ENCODE data around the gene DSCAML1.

DNA sequence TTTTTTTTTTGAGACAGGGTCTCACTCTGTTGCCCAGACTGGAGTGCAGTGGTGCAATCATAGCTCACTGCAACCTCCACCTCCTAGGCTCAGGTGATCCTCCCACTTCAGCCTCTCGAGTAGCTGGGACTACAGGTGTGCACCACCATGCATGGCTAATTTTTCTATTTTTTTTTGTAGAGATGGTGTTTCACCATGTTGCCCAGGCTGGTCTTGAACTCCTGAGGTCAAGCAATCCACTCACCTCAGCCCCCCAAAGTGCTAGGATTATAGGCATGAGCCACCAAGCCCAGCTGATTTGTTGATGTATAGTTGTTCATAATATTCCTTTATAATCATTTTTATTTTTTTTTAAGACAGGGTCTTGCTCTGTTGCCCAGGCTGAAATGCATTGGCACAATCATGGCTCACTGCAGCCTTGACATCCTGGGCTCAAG, 110.5 kb upstream of the APOA1 start:
- RAMPAGE, long total RNA: no peak
- RRBS, 2 experiments: no CpG with 5 or more reads among the region's 1 CpG
CAGE:
- cytosol, long polyA minus RNA: no peak
- cytosol, long polyA plus RNA: no peak
- long polyA plus RNA: no peak
- nucleolus, long total RNA: no peak
- nucleus, long polyA plus RNA: no peak
- nucleus, long total RNA: no peak

GRCh38 chr11:116992990-116994374, 104.7 kb downstream of the SIK3 start:
- RAMPAGE, long total RNA: no peak
- RRBS, 2 experiments: no CpG with 5 or more reads among the region's 8 CpGs
CAGE:
- cytosol, long polyA minus RNA: no peak
- cytosol, long polyA plus RNA: no peak
- long polyA plus RNA: no peak
- nucleolus, long total RNA: no peak
- nucleus, long polyA plus RNA: no peak
- nucleus, long total RNA: no peak

- RAMPAGE, long total RNA: no peak
- RRBS, 2 experiments: no CpG with 5 or more reads among the region's 6 CpGs
CAGE:
- cytosol, long polyA minus RNA: no peak
- cytosol, long polyA plus RNA: no peak
- long polyA plus RNA: no peak
- nucleolus, long total RNA: no peak
- nucleus, long polyA plus RNA: no peak
- nucleus, long total RNA: no peak
Measured at GRCh38 chr11:117020786-117021719, 77.2 kb downstream of the SIK3 start.

DNA sequence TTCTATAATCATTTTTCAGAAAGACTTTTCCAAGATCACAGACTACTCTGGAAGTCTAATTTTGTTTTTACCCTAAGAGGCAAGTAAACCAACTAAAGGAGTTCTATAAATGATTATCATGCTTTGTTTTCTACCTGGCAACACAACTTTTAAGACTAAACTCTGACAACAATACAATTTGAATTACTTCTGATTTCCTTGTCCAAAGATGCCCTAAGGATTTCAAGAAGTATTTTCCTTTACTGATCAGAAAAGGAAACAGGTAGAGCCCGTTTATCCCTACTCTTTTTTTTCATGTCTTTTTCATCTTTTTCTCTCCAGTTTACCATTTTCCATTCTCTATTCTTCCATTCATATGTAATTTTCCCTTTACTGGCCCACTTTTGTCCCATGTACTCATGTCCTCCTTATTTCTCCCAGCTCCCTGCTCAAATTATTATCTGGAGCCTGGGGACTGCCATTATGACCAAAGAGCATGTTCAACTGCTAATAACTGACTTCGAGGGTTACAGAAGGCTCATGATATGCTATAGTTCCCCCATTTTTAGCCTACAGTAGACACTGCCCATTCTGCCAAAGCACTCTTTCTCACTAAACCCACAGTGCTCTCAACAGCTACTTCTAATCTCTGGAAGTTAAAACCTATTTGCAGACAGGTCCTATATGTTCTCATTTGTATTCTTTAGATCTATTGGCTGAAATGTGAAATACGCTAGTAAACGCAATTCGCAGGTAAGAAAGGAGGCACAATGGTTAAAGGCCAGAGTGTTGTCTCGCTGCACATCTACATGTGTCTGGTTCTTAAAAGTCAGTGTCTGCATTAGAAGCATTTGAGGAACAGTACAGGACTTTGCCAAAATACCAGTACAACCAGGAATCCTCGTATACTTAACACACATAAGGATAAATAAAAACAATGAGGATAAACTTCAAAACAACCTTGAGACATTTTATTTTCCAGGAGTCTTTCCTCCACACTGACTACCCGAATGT, 56.3 kb downstream of the SIK3 start:
- RAMPAGE, long total RNA: no peak
- RRBS, 2 experiments: no CpG with 5 or more reads among the region's 8 CpGs
CAGE:
- cytosol, long polyA minus RNA: no peak
- cytosol, long polyA plus RNA: no peak
- long polyA plus RNA: no peak
- nucleolus, long total RNA: no peak
- nucleus, long polyA plus RNA: no peak
- nucleus, long total RNA: no peak

GRCh38 chr11:117071029-117071887, 27.0 kb downstream of the SIK3 start:
- RAMPAGE, long total RNA: no peak
- RRBS, 2 experiments: no CpG with 5 or more reads among the region's 4 CpGs
CAGE:
- cytosol, long polyA minus RNA: no peak
- cytosol, long polyA plus RNA: no peak
- long polyA plus RNA: no peak
- nucleolus, long total RNA: no peak
- nucleus, long polyA plus RNA: no peak
- nucleus, long total RNA: no peak

GRCh38 chr11:117082690-117083523, 15.3 kb downstream of the SIK3 start:
- RAMPAGE, long total RNA: no peak
- RRBS, 2 experiments: no CpG with 5 or more reads among the region's 7 CpGs
CAGE:
- cytosol, long polyA minus RNA: no peak
- cytosol, long polyA plus RNA: no peak
- long polyA plus RNA: no peak
- nucleolus, long total RNA: start-site peak on the minus strand at chr11:117082883-117082893, 19 reads; start-site peak on the minus strand at chr11:117082980-117082997, 34 reads; start-site peak on the minus strand at chr11:117083160-117083181, 18 reads
- nucleus, long polyA plus RNA: no peak
- nucleus, long total RNA: no peak

DNA sequence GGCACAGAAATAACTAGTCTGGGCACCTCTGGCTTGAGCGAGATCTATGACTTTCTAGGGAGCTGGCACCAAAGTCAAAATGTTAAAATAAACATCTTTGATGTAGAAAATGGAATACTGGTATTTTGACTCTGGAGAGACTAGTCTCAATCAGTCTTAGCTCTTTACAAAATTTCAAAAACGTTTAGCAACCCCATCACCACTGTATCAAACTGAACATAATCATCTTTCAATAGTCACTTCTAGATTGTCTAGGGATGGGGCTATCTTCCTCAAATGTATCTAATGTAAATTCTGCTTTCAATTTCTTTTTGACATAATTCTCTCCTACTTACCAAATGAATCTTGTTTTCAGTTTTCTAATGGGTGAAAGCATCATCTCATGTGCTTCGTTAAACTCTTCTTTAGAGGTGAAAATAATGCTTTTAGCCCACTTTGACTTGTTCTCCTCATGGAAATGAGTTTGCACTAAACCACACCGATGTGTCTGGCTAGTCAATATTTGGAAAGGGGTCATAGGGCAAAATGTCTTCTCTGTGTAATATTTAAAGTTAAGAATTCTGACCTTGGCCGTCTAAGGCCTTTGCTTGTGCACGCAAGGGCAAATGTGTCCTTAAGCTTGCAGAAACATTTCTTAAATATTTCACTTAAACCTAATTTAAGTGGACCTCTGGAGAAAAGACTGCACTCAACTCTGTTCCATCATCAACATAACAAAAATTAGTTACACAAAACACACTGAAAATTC, 5.2 kb downstream of the SIK3 start:
- RAMPAGE, long total RNA: no peak
- RRBS, 2 experiments: no CpG with 5 or more reads among the region's 6 CpGs
CAGE:
- cytosol, long polyA minus RNA: no peak
- cytosol, long polyA plus RNA: no peak
- long polyA plus RNA: no peak
- nucleolus, long total RNA: no peak
- nucleus, long polyA plus RNA: no peak
- nucleus, long total RNA: no peak

GRCh38 chr11:117095411-117096345, 2.5 kb downstream of the SIK3 start:
- RAMPAGE, long total RNA: no peak
- RRBS, 2 experiments: no CpG with 5 or more reads among the region's 10 CpGs
CAGE:
- cytosol, long polyA minus RNA: no peak
- cytosol, long polyA plus RNA: no peak
- long polyA plus RNA: no peak
- nucleolus, long total RNA: no peak
- nucleus, long polyA plus RNA: no peak
- nucleus, long total RNA: no peak

- RAMPAGE, long total RNA: no peak
- RRBS, 2 experiments: no CpG with 5 or more reads among the region's 10 CpGs
CAGE:
- cytosol, long polyA minus RNA: no peak
- cytosol, long polyA plus RNA: no peak
- long polyA plus RNA: no peak
- nucleolus, long total RNA: no peak
- nucleus, long polyA plus RNA: no peak
- nucleus, long total RNA: no peak
Measured at GRCh38 chr11:117170182-117170977, 8.2 kb upstream of the SIDT2 start.

GRCh38 chr11:117182482-117182730, 3.9 kb downstream of the SIDT2 start:
- RAMPAGE, long total RNA: no peak
- RRBS, 2 experiments: no CpG with 5 or more reads among the region's 3 CpGs
CAGE:
- cytosol, long polyA minus RNA: no peak
- cytosol, long polyA plus RNA: no peak
- long polyA plus RNA: no peak
- nucleolus, long total RNA: no peak
- nucleus, long polyA plus RNA: no peak
- nucleus, long total RNA: no peak

DNA sequence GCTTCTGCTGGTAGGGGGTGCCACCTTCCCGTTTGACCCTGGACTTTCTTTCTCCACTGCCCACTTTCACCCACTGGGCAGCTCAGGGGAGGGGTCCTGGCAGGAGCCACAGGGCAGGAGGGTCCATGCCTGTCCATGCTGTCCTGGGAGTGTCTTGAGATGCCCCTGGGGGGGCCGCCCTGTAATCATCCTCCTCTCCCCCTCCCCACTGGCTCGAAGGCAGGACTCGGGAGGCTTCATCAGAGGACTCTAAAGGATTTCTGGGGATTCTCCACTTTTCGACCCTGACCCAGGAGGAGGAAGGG, 1.1 kb downstream of the TAGLN start:
- RAMPAGE, long total RNA: no peak
- RRBS, 2 experiments: no CpG with 5 or more reads among the region's 5 CpGs
CAGE:
- cytosol, long polyA minus RNA: no peak
- cytosol, long polyA plus RNA: no peak
- long polyA plus RNA: no peak
- nucleolus, long total RNA: no peak
- nucleus, long polyA plus RNA: no peak
- nucleus, long total RNA: no peak

- RAMPAGE, long total RNA: no peak
- RRBS, 2 experiments: no CpG with 5 or more reads among the region's 18 CpGs
CAGE:
- cytosol, long polyA minus RNA: no peak
- cytosol, long polyA plus RNA: no peak
- long polyA plus RNA: no peak
- nucleolus, long total RNA: start-site peak on the minus strand at chr11:117230595-117230660, 22 reads
- nucleus, long polyA plus RNA: no peak
- nucleus, long total RNA: no peak
Measured at GRCh38 chr11:117230143-117231482, 1.3 kb downstream of the PCSK7 start.

- RAMPAGE, long total RNA: no peak
- RRBS, 2 experiments: no CpG with 5 or more reads among the region's 6 CpGs
CAGE:
- cytosol, long polyA minus RNA: no peak
- cytosol, long polyA plus RNA: no peak
- long polyA plus RNA: start-site peak on the plus strand at chr11:117244506-117244581, 18 and 56 reads in 2 replicates
- nucleolus, long total RNA: no peak
- nucleus, long polyA plus RNA: no peak
- nucleus, long total RNA: no peak
Measured at GRCh38 chr11:117244148-117244859, 11.8 kb downstream of the RNF214 start.

DNA sequence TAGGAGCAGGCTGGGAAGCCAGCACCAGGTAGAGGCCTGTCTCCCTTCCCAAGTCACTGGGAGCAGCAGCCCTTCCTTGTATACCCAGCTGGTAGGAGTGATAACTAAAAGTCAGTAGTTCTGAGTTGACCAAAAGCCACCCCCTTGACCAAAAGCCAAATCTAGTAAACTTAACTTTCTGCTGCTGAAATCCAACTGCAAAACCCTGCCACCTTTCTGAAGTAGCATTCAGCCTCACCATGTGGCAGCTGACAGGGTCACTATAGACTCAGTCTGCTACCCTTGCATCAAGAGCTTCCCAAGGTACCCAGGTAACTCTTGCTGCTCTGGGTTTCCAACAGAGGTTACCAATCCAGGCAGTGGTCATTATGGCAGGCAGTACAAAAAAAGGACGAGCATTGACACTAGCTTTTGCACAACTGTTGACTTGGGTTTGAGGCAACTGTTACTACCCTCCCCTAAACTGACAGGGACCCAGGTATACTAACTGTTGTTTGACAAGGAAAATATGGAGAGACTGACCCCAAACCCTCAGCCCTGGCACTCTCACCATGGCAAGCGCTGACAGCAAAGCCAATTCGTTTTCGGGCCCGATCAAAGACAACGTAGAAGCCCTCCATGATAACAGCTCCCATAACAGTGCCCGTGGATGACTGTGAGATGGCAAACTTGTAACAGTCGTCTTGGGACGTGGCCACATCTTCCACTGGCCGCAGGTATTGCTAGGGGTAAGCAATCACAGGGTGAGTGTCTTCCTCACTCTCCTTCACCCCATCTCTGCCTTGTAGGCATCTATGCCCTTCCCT, 25.9 kb downstream of the BACE1 start:
- RAMPAGE, long total RNA: no peak
- RRBS, 2 experiments: no CpG with 5 or more reads among the region's 10 CpGs
CAGE:
- cytosol, long polyA minus RNA: no peak
- cytosol, long polyA plus RNA: no peak
- long polyA plus RNA: no peak
- nucleolus, long total RNA: no peak
- nucleus, long polyA plus RNA: no peak
- nucleus, long total RNA: no peak

DNA sequence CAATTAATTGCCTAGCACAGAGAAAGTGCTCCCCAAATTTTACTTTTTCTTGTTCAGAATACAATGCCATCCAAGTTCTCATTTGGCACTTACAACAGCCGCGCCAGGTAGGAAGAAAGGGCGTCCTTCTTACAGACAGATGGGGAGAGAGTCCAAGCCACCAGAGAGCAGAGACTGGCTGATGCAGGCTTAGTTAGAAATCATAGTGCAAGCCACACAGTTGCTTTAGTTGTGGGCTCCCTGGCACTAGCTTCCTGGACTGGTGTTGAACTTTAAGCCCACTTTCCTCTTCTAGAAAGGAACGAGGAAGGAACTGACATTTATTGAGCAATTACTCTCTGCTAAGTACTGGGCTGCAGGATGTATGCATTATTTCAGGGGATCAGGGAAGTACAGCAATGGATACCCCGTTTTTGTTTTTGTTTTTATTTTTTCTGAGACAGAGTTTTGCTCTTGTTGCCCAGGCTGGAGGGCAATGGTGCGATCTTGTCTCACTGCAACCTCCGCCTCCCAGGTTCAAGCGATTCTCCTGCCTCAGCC, 3.0 kb downstream of the BACE1 start:
- RAMPAGE, long total RNA: no peak
- RRBS, 2 experiments: no CpG with 5 or more reads among the region's 8 CpGs
CAGE:
- cytosol, long polyA minus RNA: no peak
- cytosol, long polyA plus RNA: no peak
- long polyA plus RNA: no peak
- nucleolus, long total RNA: no peak
- nucleus, long polyA plus RNA: no peak
- nucleus, long total RNA: no peak

- RAMPAGE, long total RNA: no peak
- RRBS, 2 experiments: 43% methylated on average over 3 of the region's 24 CpGs; no CpG with 5 or more reads in 1 of the 2 experiments
CAGE:
- cytosol, long polyA minus RNA: no peak
- cytosol, long polyA plus RNA: no peak
- long polyA plus RNA: no peak
- nucleolus, long total RNA: no peak
- nucleus, long polyA plus RNA: no peak
- nucleus, long total RNA: no peak
Measured at GRCh38 chr11:117535133-117536188, 207.8 kb downstream of the CEP164 start.

DNA sequence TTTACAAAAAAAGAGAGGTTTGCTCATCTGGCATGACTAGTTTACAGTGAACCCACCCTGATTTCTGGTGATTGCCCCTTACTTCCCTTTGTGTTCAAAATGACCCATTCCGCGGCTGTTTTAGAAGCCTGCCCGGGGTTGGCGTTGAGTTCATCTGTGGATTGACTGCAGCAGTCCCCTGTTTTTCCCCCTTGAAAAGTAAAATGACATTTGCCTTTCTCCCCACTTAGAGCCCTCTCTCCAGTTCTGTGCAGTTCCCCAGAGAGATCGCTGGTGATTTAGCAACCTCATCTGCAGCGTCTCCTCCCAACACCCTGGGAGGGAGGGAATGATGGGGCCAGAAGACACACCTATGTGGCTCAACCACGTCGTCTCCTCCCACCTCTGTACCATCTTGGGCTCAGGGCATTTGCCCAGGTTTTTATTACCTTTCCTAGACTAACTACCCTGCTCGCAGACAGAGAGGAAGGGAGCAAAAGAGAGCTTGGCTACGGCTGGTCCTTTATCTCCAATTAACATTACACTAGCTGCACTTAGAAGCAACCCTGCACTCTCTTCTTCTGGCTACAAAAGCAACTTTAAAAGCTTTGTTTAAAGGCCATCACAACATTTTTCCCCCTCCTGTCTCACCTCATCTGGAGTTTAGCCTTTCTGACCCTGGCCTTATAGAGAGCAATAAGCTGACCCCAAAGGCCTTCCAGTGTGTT, 73.4 kb downstream of the DSCAML1 start:
- RAMPAGE, long total RNA: no peak
- RRBS, 2 experiments: no CpG with 5 or more reads among the region's 10 CpGs
CAGE:
- cytosol, long polyA minus RNA: no peak
- cytosol, long polyA plus RNA: no peak
- long polyA plus RNA: no peak
- nucleolus, long total RNA: no peak
- nucleus, long polyA plus RNA: no peak
- nucleus, long total RNA: no peak

- RAMPAGE, long total RNA: no peak
- RRBS, 2 experiments: 14 to 29% methylated on average over 18 to 19 of the region's 87 CpGs
CAGE:
- cytosol, long polyA minus RNA: no peak
- cytosol, long polyA plus RNA: no peak
- long polyA plus RNA: no peak
- nucleolus, long total RNA: no peak
- nucleus, long polyA plus RNA: no peak
- nucleus, long total RNA: no peak
Measured at GRCh38 chr11:117796591-117797531, at the start of gene DSCAML1. Gene DSCAML1 (minus strand): TSS chr11:117797216.

All from GM12878 (cell line).